Duodenum (tissue), 1 donor: Measurements from ENCODE around the genes WSCD2 and TMEM119.

- PRO-cap: no peak
Measured at GRCh38 chr12:108128912-108129933, at the start of gene WSCD2. WSCD2 (plus strand) TSS chr12:108129288.

DNA sequence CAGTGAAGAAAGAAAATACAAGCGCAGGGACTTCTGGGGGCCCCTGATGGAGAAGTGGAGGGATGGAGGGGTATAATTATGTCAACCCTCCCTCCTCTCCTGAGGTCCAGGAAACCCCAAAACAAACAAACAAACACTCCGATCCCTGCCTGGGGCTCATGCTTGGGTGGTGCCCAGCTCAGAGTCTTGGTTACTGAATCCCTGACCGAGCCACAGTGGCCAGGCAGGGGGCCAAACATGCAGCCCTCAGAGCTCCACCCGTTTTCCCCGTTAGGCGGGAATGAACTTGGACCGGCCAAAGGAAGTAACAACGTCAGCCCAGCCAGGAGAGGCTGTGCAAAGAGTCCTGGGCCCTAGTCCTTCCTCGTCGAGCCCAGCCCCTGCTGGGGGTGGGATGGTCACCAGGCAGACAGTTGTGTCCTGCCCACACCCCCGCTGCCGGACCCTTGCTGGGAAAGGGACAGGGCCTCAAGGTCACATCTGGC, 36.2 kb downstream of the CMKLR1 start:
- PRO-cap: unidirectional peak, plus-strand start at position 356 of the sequence

DNA sequence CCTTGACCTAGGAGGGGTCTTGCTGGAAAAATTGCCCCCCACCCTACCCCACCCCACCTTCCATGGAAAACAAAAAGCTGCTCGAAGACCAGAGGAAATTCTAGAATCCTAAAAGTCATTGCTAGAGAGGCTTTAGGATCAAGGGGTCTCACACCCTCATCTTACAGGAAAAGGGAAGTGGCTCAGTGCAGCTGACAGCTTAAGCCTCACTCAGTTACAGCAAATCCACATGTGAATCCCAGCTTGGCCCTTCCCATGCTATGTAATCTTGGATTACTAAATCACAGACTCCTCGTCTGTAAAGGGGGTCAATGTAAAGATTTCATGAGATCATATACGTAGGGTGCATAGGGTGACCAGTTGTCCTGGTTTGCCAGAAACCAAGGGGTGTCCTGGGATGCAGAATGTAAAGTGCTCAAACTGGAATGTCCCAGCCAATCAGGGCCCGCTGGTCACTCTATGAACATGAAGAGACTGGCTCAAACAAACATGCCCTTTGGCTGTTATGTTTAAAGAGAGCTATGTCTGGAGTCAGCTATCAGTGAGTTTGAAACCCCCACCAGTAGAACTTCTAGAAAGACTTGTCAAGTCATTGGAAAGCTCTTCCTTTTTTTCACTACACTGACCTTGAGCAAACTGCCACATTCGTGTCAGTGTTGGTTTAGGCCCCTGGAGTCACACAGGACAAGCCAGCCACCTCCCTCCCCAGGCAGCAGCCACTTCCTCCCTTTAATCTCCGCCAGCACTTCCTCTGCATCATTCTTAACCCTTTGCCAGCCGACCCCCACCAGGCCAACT, 25.7 kb downstream of the CMKLR1 start:
- PRO-cap: no peak

DNA sequence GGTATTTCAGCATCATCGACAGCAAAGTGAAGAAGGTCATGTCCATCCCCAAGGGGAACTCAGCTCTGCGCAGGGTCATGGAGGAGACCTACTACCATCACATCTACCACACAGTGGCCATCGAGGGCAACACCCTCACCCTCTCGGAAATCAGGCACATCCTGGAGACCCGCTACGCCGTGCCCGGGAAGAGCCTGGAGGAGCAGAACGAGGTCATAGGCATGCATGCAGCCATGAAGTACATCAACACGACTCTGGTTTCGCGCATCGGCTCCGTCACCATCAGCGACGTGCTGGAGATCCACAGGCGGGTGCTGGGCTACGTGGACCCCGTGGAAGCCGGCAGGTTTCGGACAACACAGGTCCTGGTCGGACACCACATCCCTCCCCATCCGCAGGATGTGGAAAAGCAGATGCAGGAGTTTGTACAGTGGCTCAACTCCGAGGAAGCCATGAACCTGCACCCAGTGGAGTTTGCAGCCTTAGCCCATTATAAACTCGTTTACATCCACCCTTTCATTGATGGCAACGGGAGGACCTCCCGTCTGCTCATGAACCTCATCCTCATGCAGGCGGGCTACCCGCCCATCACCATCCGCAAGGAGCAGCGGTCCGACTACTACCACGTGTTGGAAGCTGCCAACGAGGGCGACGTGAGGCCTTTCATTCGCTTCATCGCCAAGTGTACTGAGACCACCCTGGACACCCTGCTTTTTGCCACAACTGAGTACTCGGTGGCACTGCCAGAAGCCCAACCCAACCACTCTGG, 3.8 kb downstream of the FICD start:
- PRO-cap: no peak

GRCh38 chr12:108562959-108563422, 595 bp downstream of the ISCU start:
- PRO-cap: no peak

- PRO-cap: bidirectional peak, plus-strand start at chr12:108598245, minus-strand start at chr12:108598109
Measured at GRCh38 chr12:108597877-108598449, at the start of gene TMEM119. TMEM119 (minus strand) TSS chr12:108598084.

DNA sequence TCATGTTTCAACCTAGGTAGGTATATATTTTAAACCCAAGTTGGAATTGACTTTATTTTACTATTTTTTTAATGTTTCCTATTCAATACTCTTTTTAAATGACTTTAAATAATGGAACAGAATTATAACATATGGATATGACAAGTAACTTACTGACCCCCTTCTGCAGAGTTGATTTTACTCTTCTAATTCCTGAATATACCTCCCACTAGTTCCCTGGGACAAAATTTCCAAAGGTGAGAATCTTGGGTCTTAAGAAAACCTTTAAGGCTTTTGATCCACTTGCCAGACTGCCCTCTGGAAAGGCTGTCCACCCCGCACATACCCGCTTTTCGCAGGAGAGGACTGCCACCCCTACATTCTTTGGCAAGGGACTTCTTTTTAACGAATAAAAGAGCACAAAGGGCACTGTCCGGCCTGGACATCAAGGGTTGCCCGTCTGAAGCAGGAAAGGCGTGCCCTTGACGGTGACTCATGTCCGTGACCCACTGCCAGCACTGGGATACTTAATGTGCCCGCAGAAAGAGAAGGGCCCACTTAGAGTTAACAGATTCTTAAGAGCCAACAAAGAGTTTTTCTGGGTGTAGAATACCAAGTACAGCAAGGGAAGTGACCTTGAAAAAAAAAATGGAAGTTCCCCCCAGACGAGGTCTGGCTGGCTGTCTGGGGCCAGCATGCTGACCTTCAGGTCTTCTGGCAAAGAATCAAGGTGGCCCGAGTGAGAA, 10.1 kb upstream of the SELPLG start:
- PRO-cap: no peak

- PRO-cap: no peak
Measured at GRCh38 chr12:108724346-108724724, 7.0 kb downstream of the CORO1C start.

DNA sequence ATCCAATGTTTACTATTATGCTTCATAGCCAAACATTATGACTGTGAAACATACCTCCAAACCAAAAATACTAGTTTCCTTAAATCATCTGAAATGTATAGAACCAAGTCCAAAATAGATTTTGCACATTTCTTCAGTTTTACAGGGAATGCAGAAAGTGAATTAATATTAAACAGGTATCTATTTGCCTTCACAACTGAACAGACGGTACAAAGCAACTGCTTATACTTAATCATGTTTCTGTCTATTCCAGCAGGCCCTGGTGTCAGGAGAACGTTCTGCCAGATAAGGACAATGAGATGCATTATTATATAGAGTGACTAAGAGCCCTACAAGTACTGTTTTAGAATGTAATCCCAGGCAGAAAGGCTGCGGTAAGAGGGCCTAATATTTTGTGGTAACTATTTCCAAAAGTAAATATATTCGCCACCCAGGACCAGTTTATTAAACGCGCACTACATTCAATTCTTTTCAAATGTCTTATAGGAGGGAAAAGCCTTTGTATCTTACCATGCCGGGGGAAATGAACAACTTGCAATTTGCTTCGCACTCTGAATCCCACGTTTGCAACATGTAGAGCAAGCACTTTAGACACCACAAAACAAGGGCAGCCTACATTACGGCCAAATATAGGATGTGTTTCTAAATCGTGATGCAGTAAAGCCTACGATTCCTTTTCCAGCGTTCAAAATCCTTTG, 1.5 kb downstream of the CORO1C start:
- PRO-cap: no peak

DNA sequence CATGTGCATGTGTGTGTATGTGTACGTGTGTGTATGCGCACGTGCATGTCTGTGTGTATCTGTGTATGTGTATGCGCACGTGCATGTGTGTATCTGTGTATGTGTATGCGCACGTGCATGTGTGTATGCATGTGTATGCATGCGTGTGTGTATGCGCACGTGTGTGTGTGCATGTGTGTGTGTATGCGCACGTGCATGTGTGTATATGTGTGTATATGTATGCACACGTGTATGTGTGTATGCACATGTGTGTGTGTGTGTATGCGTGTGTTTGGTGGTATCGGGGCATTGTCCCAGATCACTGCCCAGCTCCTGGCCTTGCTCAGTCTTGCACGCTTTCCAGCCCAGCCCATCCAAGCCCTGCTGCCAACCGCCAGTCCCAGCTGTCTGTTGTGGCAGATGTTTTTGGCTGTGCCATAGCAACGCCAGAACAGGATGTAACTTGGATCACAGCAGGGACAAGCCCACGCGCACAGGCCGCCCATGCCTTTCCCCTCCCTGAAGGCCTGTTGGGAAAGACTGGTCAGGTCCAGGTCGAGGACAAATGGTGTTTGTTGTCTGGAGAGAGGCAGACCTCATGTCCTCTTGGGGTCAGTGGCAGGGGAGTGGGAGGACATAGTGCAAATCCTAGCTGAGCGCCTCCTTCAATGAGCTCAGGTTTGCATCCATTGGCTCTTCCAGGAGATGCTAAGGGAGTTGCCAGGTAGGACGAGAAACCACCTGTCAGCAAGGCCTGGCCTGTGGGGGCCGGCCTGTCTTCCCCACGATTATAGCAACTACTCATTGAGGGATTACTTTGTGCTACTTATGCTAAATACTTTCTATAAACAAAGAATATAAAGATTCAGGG, 42.4 kb upstream of the CORO1C start:
- PRO-cap: no peak

DNA sequence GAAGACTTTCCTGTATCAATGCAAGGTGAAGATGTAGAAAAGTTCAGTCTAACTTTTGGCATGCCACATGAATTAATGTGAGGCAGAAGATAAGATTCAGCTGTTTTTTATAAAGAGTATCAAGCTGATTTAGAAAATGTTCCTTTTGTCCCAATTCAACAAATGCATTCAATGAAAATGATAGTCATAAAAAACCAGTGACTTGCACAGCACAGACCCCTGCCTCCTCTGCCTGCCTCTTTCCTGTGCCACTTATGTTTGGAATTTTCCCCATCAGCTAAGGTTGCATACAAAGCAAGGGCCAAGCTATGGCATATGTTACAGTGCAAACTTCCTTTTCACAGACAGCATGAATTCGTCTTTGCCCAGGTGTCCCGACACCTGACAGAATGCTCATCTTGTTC, 53.4 kb upstream of the CORO1C start:
- PRO-cap: no peak

- PRO-cap: no peak
Measured at GRCh38 chr12:108788209-108789372, 57.3 kb upstream of the CORO1C start.

GRCh38 chr12:108816613-108817259, 40.6 kb downstream of the SSH1 start:
- PRO-cap: no peak

GRCh38 chr12:108822931-108823560, 34.3 kb downstream of the SSH1 start:
- PRO-cap: no peak

DNA sequence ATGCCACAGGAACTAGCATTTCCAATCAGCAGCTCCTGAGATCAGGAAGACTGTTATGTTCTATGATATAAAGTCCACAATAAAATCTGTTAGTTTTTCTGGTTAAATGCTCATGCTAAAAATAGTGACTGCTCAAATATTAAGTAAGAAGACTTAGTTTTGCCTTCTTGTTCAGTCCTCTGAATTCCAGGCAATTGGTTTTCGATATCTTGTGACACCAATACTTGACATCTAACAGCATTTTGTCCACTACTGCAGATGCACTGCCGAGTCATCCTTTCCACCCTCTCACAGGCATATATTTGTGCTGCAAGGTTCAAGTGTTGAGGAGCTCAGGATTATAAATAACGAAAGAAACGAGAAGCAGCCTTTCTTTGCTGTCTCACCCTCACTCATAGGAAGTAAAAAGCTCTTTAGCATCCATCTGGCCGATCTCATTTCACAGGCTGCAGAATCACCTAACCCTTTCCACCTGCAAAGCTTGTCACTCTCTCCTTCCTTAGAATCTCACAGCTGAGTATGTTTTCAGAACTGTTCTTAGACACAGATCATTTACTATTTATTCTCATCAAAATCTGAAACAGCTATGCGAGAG, 31.9 kb downstream of the SSH1 start:
- PRO-cap: no peak

DNA sequence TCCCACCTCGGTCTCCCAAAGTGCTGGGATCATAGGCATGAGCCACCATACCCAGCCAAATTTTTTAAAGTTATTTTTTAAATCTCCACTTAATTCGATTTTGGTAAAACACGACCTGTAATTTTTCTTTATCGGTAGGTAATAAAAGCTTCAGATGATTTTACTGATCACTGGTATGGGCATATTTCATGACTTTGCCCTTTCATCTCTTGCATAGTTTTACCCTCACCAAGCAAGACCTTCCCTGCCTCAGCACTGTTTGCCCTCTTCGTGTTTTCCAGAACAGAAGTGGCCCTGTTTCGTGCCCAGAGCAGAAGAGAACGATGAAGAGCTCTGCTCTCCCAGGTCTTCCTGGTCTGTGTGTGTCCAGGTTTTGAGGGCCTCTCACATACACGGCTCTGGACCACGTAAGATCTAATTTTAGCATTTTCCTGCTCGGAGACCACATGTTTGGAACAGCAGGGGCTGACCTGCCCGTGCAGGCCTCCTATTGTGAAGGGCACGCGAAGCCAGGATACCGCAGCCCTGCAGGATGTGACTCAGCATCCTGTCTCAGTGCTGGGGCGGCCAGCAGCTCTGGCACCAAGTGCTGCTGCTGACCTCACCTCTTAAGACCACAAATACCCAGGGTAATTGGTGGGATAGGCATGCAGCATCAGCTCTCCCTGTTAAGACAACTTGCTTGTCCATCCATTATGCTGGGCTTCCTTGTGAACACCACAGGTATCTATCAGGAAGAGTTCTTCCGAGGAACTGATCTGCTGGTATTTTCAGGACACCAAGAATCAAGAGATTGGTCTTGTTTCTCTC, 19.2 kb downstream of the SSH1 start:
- PRO-cap: unidirectional peak, minus-strand start at position 350 of the sequence

- PRO-cap: no peak
Measured at GRCh38 chr12:108907712-108908565, 28.0 kb downstream of the DAO start.

- PRO-cap: no peak
Measured at GRCh38 chr12:109084450-109084854, 8.8 kb downstream of the ALKBH2 start.

GRCh38 chr12:109091800-109092321, 1.4 kb downstream of the ALKBH2 start:
- PRO-cap: no peak

DNA sequence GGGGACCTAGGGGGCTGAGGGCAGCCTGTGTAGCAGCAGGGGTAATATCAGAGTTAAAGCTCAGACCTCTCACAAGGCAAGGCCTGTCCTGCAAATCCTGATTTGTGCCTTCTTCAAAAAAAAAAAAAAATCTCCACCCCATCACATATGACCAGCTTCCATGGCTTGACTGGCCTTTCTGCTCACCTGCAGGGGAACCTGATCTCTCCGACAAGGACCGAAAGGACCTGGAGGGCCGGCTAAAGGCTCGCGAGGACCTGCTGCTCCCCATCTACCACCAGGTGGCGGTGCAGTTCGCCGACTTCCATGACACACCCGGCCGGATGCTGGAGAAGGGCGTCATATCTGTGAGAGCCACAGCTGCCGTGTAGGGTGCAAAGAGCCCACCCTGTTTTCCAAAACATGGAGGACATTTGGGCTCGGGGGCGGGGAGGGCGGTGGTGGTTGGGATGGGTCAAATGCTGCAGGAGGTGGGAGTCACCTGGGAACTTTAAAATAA, 45.0 kb downstream of the FOXN4 start:
- PRO-cap: no peak